Cardiac atrium fibroblast (primary cell): Measurements from ENCODE around the genes MYMX, SLC29A1 and TMEM151B.

GRCh38 chr6:43709817-43710178 lies 22.2 kb upstream of the MRPS18A start:
- RAMPAGE, long total RNA, result no peak

DNA sequence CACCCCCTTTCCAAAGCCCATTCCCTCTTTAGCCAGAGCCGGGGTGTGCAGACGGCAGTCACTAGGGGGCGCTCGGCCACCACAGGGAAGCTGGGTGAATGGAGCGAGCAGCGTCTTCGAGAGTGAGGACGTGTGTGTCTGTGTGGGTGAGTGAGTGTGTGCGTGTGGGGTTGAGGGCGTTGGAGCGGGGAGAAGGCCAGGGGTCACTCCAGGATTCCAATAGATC lies 526 bp upstream of the VEGFA start:
- RAMPAGE, long total RNA, result no peak

DNA sequence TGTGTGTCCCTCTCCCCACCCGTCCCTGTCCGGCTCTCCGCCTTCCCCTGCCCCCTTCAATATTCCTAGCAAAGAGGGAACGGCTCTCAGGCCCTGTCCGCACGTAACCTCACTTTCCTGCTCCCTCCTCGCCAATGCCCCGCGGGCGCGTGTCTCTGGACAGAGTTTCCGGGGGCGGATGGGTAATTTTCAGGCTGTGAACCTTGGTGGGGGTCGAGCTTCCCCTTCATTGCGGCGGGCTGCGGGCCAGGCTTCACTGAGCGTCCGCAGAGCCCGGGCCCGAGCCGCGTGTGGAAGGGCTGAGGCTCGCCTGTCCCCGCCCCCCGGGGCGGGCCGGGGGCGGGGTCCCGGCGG lies 236 bp upstream of the VEGFA start:
- RAMPAGE, long total RNA, result no peak

DNA sequence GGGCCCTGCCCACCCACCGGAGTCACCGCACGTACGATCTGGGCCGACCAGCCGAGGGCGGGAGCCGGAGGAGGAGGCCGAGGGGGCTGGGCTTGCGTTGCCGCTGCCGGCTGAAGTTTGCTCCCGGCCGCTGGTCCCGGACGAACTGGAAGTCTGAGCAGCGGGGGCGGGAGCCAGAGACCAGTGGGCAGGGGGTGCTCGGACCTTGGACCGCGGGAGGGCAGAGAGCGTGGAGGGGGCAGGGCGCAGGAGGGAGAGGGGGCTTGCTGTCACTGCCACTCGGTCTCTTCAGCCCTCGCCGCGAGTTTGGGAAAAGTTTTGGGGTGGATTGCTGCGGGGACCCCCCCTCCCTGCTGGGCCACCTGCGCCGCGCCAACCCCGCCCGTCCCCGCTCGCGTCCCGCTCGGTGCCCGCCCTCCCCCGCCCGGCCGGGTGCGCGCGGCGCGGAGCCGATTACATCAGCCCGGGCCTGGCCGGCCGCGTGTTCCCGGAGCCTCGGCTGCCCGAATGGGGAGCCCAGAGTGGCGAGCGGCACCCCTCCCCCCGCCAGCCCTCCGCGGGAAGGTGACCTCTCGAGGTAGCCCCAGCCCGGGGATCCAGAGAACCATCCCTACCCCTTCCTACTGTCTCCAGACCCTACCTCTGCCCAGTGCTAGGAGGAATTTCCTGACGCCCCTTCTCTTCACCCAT lies 1.7 kb downstream of the VEGFA start:
- RAMPAGE, long total RNA, result no peak

- RAMPAGE, long total RNA, result no peak
These were observed 27.0 kb downstream of the VEGFA start for GRCh38 chr6:43796675-43797800.

DNA sequence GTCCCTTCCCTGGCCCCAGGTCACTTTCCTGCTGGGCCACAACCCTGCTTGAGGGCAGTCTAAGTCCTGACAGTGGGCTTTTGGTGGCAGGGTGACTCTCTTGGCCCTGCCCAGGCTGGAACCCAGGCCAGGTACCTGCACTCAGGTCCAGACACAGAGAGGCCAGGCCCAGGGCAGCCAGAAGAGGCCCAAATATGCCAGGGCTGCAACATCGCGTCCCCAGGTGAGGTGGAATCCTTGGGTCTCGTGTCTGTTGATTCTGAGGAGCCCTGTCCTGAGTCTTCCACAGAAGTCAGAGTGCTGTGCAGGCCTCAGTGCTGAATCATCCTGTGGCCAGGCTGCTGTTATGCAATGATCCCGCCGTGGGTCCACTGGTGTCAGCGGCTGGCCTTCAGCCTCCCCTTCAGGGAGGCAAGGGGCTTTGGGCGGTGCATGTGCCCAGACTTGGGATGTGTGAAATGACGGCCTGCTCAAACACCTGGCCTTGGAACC lies 68.6 kb downstream of the VEGFA start:
- RAMPAGE, long total RNA, result no peak

- RAMPAGE, long total RNA, result no peak
These were observed 121.0 kb downstream of the VEGFA start for GRCh38 chr6:43890822-43891664.

DNA sequence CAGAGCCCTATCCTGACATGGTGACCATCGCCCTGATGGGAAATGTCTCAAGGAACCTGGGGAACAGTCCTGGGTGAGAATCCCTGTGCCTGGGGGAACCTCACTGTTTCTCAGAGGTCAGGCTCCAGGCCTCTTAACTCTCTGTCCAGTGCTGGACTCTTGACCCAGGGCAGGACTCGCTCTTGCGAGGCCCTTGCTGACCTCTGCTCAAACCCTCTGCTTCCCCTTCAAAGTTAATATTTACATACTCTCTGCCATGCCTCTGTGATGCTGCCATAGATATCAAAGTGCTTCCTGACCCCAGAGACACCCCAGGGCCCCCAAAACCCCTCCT lies 142.5 kb downstream of the VEGFA start:
- RAMPAGE, long total RNA, result no peak

GRCh38 chr6:43966028-43966589 lies 161.1 kb downstream of the MRPL14 start:
- RAMPAGE, long total RNA, result no peak

DNA sequence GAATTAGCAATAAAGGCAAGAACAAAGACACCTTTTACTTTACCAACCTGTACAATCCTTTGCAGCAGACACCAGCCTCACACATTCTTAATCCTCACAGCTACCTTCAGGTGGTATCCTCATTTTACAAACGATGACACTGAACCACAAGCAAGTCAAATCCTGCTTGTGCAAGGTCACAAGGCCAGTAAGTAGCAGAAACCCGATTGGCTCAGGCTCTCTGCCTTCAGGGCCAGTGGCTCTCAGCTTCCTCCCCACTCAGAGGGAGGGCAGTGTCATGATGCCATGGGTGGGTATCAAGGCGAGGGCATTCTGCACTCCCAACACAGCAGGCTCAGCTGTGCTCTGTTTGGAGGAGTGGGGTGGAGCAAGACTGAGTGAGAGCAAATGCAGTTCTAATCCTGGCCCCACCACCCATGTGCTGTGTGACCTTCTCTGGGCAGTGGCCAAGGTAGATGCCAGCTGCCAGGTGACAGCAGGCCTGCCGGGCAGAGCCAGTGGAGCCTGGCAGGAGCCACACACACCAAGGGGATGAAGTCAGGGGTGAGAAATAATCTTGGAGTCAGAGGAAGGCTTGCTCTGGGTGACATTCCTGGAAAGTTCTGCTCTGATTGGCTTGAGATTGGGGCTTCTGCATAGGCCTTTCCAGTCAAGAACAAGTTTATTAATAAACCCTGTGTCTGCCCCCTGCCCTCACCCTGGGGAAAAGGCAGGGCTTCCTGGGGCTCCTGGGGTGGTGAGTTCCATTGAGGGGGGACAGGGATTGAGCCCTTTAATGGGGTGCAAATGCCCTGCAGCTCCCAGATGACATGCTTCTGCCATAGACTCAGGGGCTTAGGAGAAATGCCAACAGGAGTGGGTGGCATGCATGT lies 134.5 kb downstream of the MRPL14 start:
- RAMPAGE, long total RNA, result no peak

DNA sequence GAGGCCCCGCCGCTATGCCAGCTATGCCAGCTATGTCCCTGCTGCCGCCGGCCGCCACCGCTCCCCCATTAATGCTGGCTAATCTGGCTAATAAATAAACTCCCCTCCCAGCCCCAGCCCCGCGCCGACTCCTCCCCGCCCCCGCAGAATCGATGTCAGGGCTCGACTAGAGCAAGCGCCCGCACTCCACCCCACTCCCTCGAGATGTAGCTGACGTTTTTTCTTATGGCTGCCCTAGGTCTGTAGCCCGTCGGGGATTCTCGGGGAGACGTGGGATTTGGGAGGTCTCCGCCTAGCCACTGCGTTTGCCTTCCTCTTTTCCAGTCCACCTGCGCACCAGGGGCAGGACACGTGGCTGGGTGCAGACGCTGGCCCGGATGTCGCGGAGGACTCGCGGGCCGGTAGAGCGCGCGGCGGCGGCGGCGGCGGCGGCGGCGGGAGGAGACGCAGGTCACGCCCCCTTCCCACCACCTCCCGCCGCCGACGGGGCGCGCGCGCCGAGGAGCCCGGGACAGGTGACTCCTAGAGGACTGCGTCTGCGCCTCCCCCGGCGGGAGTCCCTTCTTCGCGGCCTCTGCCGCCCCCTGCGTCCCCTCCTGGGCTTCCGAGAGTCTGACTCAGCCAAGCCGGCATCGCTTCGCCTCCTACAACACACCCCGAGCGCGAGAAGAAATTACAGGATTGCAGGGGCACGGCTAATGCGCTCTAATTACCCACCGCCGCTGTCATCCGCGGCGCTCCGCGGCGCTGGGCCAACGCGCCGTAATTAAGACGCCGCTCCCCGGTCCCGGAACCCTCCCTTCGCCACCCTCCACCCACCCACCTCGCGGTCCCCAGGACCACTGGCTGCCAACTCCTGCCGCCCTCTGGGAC lies 124.7 kb downstream of the MRPL14 start:
- RAMPAGE, long total RNA, result no peak

GRCh38 chr6:44122651-44123590 lies 4.3 kb downstream of the MRPL14 start:
- RAMPAGE, long total RNA, result no peak

- RAMPAGE, long total RNA, result no peak
These were observed 2.7 kb downstream of the TMEM63B start for GRCh38 chr6:44130096-44130449.

DNA sequence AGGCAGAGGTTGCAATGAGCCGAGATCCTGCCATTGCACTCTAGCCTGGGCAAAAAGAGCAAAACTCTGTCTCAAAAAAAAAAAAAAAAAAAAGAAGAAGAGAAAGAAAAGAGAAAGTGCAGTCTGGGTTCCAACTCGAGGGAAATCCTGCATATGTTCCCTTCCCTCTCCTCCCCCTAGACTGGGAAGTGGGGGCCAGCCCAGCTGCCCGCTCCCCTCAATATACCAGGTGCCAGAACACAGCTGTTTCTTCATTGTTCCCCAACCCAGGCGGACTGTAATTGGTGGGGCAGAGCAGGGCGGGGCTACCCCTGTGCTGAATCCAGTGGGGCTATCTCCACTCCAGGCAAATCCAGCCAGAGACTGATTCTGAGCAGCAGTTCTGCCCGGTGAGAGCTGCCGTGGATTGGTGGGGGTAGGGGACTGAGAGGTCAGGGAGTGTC lies at the start of gene MYMX:
Gene MYMX, plus strand, starts transcription at position 347 of the 443 bp plus-strand sequence.
- RAMPAGE, long total RNA, result no peak

GRCh38 chr6:44223145-44224051 lies at the start of gene SLC29A1:
TSS of gene SLC29A1 (plus strand) at chr6:44223595.
- RAMPAGE, long total RNA, result start-site peak on the plus strand at chr6:44223565-44223600, 99 and 56 reads in 2 replicates

DNA sequence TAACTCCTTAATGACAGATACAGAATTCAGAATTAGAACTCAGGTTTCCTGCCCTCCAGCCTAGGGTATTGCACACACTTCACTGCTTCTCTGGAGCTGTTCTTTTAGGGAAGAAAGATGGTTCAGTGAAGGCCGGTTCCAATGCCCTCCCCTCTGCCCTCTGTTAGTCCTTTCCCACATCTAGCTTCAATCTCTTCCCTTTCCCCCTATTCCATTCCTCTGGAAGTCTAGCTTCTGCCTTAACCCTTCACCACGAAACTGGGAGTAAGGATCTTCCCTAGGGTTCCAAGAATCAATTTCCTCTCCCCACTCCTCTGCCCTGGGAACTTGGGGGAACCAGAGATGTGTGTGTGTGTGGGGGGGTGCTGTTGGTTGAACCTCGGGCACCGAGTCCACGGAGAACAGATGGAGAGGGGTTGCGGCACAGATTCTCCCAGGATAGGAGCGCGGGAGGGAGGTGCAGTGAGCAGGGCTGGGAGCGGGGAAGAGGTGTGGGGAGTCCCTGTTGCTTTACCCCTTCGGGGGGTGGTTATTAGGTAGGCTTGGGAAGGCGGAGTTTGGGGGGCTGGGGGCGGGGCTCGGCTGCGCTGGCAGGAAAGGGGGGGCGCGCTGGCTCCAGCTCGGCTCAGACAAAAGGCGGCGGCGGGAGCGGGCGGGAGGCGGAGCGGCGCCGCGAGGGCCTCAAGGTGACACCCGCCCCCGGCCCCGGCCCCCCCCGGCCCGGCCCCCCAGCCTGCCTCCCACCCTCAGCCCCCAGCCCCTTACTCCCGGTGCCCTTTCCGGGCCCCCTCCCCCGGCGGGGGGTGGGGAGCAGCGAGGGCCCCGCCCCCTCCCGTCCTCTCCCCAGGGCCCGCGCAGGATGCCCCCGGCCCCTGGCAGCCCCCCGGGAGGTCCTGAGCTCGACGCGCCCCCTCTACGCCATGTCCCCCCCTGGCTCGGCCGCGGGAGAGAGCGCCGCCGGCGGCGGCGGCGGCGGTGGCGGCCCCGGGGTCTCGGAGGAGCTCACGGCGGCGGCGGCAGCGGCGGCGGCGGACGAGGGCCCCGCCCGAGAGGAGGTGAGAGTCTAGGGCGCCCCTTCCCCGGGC lies at the start of gene TMEM151B:
Gene TMEM151B, plus strand, starts transcription at position 628 of the 1,085 bp plus-strand sequence.
- RAMPAGE, long total RNA, result no peak

DNA sequence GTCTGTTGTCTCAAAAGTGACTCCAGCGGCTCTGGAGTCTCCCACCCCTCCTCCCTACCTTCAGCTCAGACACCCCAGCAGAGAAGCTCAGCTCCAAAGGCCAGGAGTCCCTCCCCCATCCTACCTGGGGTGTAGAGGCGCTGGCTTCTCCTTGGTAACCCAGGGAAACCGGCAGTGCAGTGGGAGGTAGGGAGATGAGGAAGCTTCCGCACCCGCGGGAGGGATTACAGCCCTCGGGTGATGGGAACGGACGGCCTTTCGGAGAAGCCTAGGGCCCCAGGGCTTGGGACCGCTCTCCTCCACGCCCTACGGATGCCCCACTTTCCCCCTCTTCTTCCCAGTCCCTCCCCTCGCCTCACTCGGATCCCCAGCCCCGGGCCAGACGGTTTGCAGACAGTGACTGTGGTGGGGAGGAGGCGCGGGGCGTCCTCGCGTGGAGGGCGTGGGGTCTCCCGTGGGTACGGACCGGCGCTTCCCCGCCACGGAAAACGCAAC lies 424 bp downstream of the TCTE1 start:
- RAMPAGE, long total RNA, result no peak

DNA sequence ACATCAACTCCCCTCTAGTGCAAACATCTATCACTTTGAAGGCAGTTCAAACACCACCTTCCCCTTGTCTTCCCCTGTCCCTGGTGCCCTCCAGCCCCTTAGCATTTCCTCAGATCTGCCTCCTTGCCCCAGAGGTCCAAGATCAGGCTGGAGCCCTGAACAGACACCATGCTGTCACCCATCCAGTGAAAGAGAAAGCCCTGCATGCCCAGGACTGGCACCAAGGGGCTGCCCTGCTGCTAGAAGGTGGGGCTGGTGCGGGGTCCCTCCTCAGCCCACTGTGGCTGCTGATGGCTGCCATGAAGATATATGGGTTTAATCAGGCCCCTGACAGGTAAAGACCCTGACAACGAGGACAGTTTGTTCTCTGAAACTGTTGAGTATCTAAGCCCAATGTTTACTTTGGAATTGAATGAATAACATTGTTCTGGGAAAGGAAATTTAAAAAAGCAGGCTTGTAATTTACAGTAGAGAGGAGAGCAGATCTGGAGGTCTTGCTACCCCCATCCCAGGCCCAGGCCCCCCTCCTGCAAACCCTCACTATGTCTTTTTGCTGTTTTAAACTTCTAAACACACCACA lies 171.2 kb downstream of the CDC5L start:
- RAMPAGE, long total RNA, result no peak

GRCh38 chr6:44704988-44705381 lies 317.5 kb downstream of the CDC5L start:
- RAMPAGE, long total RNA, result no peak

DNA sequence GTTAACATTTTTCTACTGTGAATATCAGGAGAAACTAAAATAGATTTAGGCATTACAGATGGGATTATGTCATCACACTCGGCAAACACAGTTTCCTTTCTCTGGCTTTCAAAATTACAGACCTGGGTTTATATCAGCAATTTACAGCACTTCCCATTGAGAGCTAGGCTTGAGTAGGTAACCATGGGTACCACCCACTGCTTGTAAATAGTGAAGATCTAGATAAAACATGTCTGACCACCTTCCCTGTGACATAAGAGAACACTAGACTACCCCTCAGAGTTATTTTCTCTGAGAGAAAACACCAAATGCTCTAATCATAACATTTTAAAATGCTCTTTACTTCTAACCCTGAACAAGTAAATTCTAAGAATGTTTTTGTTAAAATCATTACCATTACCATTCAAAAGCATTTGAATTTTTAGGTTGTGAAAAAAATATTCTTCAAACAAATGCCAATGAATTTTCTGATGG lies 402.6 kb upstream of the RUNX2 start:
- RAMPAGE, long total RNA, result no peak